Measurements from ENCODE around the genes MEOX2, TSPAN13 and AGR3.

GRCh38 chr7:13057352-13058112 is 370.1 kb downstream of the ARL4A start:
- PRO-cap, result no peak

DNA sequence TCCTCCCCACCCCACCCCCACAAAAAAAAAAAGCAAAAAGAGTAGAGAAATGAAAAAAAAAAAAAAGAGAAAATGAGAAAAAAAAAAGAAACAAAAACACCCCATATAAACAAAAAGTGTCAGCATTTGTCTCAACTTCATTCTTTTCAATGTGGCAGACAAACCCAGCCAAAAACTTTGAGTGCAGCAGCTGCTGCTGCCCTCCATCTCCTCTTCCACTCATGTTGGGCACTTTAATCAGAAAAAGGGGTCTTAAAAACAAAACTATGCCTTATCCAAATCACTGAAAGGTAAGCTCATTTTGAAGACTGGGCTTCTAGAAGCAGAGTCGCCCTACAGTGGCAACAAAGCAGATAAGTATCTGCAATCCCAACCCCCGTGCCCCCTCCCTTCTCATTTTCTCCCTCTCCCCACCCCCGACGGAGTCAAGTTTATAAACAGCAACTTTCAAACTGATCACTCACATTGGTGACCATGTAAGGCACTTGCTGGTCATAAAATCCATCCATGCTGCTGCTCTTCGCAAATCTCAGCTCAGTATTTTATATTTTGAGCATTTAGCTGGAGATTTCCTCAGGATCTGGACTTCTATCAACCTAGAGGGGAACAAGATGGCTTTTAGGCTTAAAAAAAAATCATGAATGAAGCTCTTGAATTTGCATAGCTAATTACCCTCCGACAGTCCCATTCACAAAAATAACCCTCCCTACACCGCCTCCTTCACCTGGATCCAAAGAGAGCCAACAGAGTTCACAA is 744 bp downstream of the ETV1 start:
- PRO-cap, result no peak

DNA sequence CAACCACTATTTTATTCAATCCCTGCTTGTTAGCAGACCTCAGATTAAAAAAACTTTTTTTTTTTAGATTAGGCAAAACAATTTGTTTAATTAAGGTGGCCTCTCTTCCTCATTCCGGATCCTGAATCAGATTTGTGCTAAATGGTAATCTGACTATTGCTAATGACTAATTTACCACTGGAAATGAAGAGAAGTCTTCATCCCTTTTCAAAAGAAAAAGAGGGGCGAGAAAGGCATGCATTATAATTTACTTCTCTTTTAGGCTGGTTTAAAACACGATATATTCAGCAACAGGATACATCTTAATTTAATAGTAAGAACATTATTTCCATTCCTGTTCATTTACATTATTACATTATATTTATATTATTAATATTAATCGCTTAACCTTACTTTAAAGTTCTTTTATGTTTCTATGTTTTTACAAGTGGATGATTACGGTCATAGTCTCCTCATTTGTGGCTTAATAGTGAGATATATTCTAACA is 39.6 kb upstream of the DGKB start:
- PRO-cap, result no peak

GRCh38 chr7:15685283-15686383 is 850 bp downstream of the MEOX2 start:
- PRO-cap, result no peak

DNA sequence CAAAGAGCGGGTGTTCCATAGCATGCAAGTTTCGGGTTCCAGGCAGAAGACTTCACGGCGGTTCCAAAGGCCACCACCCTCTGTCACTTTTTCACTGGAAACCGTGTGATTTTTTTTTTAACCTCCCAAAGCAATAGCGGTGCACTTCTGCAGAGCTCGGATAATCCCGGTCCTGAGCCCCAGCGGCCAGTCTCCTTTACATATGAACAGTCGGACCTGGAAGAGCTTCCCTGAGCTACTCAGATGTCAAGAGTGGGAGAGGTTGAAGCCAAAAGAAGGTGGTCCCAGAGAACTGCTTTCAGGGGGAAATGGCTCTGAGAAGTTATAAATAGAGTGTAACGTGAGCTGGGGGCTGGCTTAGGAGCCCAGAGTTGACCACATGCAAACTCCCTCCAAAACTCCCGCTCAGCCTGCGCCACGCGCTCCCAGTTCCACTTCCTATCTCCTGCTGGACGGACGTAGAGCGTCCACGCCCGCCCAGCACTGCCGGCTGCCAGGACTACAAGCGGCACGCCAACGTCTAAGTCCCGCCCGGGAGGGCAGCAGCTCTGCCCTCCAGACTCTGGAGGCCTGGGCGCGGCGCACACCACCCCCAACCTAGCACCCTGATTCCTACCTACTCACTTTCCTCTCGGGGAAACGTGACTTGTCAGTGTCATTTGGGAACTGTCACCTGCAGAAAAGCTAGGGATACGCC is at the start of gene MEOX2:
MEOX2 (minus strand) TSS at position 300 of the 697 bp plus-strand sequence.
- PRO-cap, result bidirectional peak, plus-strand start at position 428 of the sequence, minus-strand start at position 174 of the sequence

DNA sequence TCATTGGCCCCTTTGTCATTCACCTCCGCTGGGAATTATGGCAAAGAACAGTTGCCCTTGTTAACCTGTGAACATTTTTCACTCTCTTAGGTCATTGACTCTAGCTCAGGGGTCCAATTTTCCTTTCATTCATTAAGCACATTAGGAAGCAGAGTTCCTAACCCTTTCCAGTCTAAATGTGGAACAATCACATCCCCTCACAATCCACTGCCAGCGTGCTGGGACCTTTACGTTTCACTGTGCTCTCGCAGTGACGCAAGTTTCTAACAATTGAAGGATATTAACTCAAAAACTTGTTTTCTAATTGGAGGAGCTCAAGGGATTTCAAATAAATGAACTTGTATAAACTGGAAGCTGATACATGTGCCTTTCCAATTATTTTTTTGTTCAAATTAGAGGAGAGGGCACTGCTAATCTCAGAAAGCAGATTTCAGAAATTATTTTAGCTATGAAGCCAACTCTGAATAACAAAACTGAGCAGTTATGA is 79.3 kb upstream of the MEOX2 start:
- PRO-cap, result no peak

DNA sequence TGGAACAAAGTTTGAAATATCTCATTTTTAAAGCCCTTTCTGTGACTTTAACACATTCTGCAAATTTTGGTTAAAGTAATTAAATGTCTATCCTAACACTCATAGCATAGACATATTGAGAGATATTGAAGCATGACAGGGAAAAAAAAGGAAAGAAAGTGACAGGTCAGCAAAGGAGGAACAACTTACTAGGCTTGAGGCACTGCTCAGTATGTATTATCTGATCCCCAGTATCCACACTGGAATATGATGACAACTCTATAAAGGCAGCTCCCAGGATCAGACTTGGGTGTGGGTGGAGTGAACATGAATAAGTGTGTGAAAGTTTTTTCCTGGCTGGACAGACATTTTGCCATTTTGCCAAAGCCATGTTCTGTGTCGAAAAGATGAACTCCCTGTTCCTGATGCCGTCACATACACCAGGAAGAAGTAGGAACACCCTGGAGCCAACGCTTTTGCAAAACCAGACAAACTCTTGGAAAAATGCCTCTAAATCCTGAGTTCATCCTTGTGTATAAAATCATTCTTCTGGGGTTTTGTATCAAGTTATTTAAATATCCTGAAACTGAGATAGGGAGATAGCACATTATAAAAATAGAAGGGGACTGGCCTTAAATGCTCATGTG is 143.2 kb upstream of the MEOX2 start:
- PRO-cap, result no peak

DNA sequence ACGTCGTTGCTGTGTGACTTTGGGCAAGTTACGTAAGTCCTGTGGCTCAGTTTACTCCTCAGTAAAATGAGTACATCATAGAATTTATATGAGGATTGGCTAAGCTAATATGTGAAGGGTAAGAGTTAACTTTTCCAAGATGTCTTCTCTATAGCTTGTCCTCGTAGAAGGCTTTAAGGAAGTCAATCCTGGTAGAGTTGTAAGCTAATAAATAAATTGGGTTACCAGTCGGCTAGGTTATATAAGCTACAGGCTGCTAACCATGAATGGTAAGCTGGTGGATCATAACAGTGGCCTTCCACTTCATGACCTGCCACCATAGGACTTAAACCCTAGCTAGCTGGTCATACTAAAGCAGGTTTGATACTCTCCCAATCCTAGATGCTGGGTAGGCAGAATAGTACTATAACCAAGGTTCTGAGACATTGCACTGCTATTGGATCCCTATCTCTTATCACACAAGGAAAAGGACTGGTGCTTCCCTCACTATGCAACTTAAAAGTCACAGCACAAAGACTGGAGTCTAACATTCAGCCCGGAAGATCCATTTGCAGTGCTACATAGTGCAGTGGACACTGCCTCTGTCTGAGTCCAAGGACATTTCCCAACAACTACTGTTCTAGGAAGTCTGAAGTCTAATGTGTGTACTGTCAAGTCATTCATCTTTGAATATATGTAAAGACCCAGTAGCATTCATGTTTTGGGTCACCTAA is 156.3 kb downstream of the CRPPA start:
- PRO-cap, result no peak

- PRO-cap, result unidirectional peak, minus-strand start at chr7:16646922
These were observed 890 bp downstream of the BZW2 start for GRCh38 chr7:16646832-16647309.

DNA sequence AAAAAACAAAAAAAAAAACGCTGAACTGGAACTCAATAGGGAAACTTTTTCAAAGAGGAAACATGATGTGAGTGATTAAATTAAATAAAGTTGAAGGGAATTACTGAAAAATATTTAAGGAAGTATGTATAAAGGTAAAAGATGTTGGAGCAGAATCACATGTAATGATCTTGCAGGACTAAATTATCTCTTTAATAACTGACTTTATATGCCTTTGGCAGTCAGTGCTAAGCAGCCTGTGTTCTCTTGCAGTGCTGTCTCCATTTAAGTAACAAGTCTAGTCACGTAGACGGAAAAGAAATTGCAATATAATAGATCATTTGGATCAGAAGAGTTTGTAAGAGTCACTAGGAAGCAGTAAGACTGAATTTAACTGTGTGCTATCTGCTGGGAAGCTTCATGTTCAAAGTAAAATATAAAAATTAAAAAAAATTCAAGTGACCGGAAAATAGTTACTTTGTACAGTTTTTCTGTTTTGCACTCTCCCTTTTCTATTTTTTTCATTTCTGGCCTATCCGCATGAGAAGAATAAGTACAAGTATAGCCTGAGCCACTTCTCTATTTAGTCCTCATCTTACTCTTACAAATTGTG is 21.4 kb downstream of the BZW2 start:
- PRO-cap, result no peak

GRCh38 chr7:16667879-16668546 is 22.0 kb downstream of the BZW2 start:
- PRO-cap, result unidirectional peak, plus-strand start at chr7:16668316

DNA sequence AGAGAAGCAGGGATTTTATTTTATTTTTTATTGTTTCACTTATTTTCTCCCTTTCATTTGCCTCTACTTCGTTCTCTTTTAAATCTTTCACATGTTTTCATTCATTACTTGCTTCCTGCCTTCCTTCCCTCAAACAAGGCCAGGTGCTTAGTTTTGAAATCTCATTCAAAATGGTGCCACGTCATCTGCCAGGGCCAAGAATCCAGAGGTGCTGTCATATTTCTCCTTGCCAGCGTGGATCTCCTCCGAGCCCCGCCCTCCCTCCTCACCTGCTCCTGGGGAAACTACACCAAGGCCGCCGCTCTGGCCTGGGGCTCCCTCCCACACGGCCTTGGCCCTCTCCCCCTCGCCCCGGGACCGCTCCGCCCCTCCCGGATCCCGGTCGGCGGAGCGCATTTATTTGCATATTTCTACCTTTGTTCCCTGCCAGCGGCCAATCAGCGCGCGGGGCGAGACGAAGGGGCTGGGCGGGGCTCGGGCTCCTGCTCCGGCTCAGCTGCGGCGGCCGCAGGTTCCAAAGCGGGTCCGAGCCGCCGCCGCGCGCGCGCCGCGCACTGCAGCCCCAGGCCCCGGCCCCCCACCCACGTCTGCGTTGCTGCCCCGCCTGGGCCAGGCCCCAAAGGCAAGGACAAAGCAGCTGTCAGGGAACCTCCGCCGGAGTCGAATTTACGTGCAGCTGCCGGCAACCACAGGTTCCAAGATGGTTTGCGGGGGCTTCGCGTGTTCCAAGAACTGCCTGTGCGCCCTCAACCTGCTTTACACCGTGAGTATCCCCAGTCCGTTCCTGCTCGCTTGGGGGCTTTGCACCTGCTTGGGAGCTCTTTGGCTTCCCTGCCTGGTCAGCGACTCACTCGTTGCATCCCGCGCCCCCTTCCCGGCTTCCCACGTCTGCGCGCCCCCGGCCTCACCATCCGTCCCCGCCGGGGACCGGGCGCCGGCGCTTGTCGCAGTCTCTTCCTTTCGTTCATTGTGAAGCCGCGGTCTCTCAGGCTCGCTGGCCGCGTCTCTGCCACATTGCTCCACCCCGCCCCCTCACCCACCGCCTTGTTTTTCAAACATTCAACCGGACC is at the start of gene TSPAN13:
TSPAN13 (plus strand) TSS at position 488 of the 1,070 bp plus-strand sequence.
- PRO-cap, result bidirectional peak, plus-strand start at position 510 of the sequence, minus-strand start at position 202 of the sequence; bidirectional peak, plus-strand start at position 970 of the sequence, minus-strand start at position 969 of the sequence

- PRO-cap, result bidirectional peak, plus-strand start at chr7:16882117, minus-strand start at chr7:16881983
These were observed at the start of gene AGR3 for GRCh38 chr7:16881729-16882206. Gene AGR3, minus strand, starts transcription at chr7:16881983.

DNA sequence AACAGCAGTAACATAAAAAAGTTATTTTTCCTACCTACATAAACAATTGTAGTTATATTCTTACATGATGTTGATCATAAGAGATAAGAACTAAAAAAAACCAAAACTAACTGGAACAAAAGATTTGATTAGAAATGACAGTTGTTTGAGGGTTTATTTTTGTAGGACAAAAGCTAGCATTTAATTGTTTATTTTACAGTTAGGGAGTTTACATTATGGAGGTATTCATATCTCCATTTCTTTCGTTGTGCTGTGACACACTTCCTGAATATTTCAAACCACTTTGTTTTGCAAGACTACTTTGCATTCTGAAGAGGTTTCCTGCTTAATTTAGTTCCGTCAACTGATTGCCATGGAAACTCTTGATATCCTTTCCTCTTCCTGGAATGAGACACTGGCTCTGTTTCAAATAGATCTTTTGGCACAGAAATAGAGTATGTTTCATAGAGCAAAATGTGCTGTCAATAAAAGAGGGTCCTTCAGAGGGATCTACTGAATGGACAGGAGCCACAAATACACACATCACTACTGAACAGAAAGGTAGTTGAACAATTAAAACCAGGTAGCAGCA is 159.5 kb upstream of the AGR3 start:
- PRO-cap, result no peak

- PRO-cap, result no peak
These were observed 288.5 kb downstream of the SNX13 start for GRCh38 chr7:17651759-17652321.

DNA sequence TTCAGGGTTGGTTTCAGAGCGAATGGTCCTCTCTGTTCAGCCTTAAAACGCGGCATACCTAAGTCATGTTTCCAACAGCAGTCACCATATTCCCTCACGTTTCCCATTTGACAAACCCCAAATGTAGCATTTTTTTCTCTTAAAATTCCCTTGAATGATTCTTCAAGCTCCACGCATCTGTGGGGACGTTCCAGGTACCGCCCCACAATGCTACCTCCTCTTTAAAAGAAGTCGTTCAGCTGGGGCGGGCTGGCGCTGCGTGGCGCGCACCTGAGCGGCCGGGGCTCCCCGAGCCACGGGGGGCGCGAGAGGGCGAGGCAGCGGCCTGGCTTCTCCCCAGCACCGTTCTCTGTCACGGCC is 58.4 kb upstream of the PRPS1L1 start:
- PRO-cap, result no peak

DNA sequence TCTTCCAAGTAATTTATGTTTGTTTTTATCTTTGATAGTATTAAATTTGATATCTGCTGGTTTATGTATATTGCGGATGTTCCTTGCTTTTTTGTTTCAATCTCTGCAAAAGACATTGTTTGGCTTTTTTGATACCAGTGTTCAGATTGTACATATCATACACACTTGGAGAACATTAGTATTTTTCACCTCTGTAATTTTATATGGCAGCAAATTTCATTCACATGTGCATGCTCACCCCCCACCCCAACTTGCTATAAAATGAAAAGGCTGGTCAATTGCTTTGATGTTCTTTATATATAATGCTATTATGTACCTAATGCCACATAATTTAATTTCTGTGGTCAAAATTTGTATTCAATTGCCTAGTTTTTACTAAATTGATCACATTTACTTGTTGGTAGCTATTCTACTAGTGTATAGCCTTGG is 303.1 kb downstream of the TWIST1 start:
- PRO-cap, result no peak

DNA sequence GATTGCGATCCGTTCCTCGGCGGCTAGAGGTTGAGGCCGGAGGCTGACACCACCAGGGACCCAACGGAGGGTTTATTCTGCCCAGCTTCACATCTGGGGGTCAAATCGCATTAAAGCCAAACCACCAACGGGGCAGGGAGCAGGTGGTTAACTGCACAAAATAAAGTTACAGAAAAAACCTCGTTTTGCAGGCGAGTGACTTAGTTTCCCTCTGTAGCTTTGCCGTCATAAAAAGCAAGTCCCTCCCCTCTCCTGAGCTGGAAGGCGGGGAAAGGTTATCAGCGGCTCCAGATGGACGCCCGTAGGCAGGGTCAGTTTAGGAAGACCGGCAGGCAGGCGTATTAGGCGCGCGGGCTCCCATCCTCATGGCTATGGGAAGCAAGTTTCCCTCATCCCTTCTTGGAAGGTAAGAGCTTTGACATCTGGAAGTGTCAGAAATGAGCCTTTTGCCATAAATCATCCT is 10.8 kb downstream of the TWIST1 start:
- PRO-cap, result no peak

- PRO-cap, result no peak
These were observed 1.6 kb downstream of the POLR1F start for GRCh38 chr7:19707167-19707717.

- PRO-cap, result no peak
These were observed 95.1 kb downstream of the MACC1 start for GRCh38 chr7:20122032-20122607.